Spleen (tissue), 7 donors: Measurements from ENCODE around the genes TRMT6 and FERMT1.

DNA sequence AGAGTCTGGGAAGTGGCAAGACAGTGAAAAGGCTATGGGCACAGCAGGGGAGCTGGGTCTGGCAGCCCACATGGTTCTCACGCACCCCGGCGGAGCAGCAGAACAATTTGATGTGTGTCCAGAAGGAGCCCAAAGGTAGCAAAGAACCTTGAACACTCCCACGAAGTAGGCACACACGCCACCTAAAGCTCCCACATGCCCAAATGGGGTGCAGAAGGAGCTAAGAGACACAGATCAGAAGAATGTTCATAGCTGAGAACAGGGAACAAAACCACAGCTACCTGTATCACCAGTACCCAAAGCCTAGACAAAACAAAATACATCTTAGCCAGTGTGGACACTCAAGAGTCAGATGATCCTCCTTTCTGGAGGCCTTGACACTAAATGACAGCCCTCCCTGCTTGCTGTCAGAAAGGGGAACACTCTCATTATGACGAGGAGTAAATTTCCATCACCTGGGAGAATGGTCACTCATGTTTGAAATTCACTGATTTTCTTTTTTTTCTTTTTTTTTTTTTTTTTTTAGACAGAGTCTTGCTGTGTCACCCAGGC is 31.4 kb downstream of the TMEM230 start:
- PRO-cap, 4 experiments: no peak in any of the 4 experiments
- RAMPAGE, long total RNA, 4 experiments: no peak in any of the 4 experiments

GRCh38 chr20:5112222-5112582 is 674 bp downstream of the TMEM230 start:
- PRO-cap, 4 experiments: peak in 1 of 4 experiments; most common plus-strand start chr20:5112491 (in 1)
- RAMPAGE, long total RNA, 4 experiments: no peak in any of the 4 experiments

DNA sequence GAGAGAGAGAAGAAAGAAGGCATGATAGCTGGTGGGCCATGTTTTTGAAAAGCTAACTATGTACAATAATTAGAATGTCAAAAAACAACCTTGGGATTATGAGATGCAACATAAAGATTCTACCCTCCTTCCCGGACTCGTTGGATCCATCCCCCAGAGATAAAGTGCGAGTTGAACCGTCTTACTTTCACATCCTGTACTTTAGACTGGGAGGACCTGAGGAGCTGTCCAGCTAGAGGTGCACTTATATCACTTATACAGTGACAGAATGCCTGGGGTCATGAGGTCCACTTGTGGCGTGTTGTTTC is 2.0 kb downstream of the CDS2 start:
- PRO-cap, 4 experiments: no peak in any of the 4 experiments
- RAMPAGE, long total RNA, 4 experiments: no peak in any of the 4 experiments

GRCh38 chr20:5159889-5160373 is 33.1 kb downstream of the CDS2 start:
- PRO-cap, 4 experiments: no peak in any of the 4 experiments
- RAMPAGE, long total RNA, 4 experiments: no peak in any of the 4 experiments

DNA sequence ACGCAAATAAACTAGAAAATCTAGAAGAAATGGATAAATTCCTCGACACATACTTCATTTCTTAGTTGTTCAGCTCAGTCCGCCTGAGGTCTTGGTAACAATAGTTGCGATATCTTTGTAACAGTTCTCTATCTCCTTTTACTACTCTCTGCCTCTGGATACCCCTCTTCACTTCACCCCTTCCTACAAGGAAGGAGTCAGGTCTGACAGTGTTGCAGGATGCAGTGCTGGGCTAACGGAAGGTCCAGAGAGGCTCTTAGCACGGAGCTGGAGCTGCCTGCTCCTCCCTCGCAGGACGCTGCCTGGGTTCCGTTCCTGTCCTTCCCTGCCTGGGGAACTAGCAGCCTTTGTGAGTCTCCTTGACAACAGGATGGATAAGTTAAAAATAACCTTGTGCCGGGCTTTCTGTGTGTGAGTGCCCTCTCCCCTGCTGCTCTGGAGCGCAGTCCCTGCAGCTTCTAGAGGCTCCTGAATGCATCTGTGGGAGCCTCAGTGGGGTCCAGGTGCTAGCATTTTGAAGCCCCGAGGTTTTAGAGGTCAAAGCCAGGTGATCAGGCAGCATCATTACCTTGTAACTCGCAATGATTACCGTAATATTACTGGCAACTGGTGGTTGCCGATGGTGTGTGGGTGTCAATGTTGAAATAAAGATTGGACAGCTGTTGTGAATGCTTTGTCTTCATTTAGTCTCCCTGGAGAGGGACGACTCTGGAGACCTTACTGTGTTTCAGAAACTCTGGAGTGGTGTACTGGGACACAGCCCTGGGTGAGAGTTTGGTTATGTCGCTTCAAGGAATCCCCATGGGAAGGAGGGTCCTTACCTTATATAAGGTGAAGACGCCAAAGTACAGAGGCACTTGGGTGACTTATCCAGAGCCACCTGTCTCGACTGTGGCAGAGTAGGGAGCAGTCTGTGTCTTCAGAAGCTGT is 44.4 kb downstream of the CDS2 start:
- PRO-cap, 4 experiments: no peak in any of the 4 experiments
- RAMPAGE, long total RNA, 4 experiments: no peak in any of the 4 experiments

DNA sequence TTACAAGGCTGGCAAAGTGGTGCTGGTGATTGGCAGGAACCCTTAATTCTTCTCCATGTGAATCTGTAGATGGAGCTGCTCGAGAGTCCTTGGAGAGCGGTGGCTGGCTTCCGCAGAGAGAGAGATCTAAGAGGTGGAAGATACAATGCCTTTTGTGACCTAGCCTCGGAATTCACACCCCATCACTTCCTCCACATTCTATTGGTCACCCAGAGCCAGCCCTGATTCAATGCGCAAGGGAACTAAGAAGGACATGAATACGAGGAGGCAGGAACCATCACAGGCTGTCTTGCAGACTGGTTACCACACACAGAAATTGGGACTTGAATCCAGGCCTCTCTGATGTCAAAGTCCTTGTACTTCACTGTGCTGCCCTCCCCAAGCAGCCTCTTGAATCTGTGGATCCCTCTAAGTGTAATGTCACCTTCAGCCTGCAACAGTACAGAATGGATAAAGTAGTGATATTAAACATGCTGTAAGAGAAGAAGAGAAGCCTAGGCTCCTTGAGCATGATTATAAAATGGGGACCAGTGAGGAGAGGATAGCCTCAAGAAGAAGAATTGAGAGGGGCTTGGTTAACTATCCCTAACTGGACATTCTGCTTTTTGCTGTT is 129.0 kb upstream of the PROKR2 start:
- PRO-cap, 4 experiments: no peak in any of the 4 experiments
- RAMPAGE, long total RNA, 4 experiments: no peak in any of the 4 experiments

- PRO-cap, 4 experiments: peak in 1 of 4 experiments; most common minus-strand start chr20:5544770 (in 1)
- RAMPAGE, long total RNA, 4 experiments: no peak in any of the 4 experiments
Measured at GRCh38 chr20:5544555-5545148, 66.2 kb downstream of the GPCPD1 start.

DNA sequence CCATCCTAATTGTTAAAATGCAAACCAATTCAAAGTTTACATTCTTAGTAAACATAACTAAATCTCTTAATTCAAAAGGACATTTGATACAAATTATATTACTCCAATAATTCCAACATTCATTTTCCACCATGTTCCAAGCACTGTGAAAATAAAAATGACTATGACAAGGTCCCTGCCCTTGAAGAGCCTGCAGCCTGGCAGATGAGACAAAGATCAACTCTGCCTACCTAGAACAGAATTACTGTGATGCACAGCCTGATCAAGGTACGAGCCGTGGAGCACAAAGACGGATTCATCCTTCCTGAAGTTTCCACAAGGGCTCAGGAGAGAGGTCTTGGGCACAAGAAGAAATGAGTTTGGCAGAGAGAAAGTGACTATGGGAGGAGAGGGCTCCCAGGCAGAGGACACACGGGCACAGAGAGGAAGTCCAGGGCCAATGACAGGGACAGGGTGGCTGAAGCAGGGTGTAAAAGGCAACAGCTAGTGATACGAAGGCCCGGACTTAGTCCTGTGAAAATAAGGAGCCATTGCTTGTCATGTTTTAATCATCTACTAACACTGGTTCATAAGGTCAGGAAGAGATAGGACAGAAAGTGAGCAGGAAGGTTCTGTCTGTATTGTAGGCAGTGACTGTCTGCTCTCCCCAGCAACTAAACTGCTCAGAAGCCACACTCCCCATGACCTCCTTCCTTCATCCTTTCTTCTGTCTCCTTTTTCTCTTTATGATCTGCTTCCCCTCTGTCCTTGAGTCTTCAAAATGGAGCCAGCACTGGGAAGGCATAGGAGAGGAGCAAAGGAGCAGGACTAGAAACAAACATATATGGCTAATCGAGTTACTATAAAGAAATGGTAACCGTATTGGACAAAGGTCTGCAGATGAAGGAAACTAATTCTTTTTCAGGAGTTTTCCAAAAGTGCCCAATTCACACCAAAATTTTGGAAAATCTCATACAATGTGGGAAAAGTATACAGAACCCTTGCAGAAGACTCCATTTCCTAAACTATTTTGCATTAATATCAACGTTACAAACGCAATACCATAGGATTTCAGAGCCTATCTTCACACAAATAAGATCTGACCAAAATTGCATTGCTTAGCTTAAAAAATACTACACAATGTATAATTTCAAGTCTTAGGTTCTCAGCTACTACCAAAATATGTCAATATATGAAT is 65.3 kb downstream of the GPCPD1 start:
- PRO-cap, 4 experiments: no peak in any of the 4 experiments
- RAMPAGE, long total RNA, 4 experiments: no peak in any of the 4 experiments

- PRO-cap, 4 experiments: no peak in any of the 4 experiments
- RAMPAGE, long total RNA, 4 experiments: no peak in any of the 4 experiments
Measured at GRCh38 chr20:5552736-5553459, 57.9 kb downstream of the GPCPD1 start.

GRCh38 chr20:5653144-5653701 is 42.4 kb upstream of the GPCPD1 start:
- PRO-cap, 4 experiments: peak in 1 of 4 experiments; most common minus-strand start chr20:5653316 (in 1)
- RAMPAGE, long total RNA, 4 experiments: no peak in any of the 4 experiments

- PRO-cap, 4 experiments: no peak in any of the 4 experiments
- RAMPAGE, long total RNA, 4 experiments: no peak in any of the 4 experiments
Measured at GRCh38 chr20:5658859-5659277, 48.1 kb upstream of the GPCPD1 start.

GRCh38 chr20:5823100-5823572 is 72.9 kb downstream of the SHLD1 start:
- PRO-cap, 4 experiments: no peak in any of the 4 experiments
- RAMPAGE, long total RNA, 4 experiments: no peak in any of the 4 experiments

GRCh38 chr20:5862760-5862953 is 48.7 kb upstream of the CHGB start:
- PRO-cap, 4 experiments: no peak in any of the 4 experiments
- RAMPAGE, long total RNA, 4 experiments: no peak in any of the 4 experiments

DNA sequence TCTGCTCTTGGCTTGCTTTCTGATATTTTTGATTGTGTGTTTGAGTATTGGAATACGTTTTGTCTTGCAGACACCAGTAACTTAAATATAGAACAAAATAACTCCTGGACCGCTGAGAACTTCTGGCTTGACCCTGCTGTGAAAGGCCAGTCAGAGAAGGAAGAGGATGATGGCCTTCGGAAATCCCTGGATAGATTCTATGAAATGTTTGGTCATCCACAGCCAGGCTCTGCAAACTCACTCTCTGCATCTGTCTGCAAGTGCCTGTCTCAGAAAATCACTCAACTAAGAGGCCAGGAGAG is 48.4 kb upstream of the CHGB start:
- PRO-cap, 4 experiments: no peak in any of the 4 experiments
- RAMPAGE, long total RNA, 4 experiments: no peak in any of the 4 experiments

DNA sequence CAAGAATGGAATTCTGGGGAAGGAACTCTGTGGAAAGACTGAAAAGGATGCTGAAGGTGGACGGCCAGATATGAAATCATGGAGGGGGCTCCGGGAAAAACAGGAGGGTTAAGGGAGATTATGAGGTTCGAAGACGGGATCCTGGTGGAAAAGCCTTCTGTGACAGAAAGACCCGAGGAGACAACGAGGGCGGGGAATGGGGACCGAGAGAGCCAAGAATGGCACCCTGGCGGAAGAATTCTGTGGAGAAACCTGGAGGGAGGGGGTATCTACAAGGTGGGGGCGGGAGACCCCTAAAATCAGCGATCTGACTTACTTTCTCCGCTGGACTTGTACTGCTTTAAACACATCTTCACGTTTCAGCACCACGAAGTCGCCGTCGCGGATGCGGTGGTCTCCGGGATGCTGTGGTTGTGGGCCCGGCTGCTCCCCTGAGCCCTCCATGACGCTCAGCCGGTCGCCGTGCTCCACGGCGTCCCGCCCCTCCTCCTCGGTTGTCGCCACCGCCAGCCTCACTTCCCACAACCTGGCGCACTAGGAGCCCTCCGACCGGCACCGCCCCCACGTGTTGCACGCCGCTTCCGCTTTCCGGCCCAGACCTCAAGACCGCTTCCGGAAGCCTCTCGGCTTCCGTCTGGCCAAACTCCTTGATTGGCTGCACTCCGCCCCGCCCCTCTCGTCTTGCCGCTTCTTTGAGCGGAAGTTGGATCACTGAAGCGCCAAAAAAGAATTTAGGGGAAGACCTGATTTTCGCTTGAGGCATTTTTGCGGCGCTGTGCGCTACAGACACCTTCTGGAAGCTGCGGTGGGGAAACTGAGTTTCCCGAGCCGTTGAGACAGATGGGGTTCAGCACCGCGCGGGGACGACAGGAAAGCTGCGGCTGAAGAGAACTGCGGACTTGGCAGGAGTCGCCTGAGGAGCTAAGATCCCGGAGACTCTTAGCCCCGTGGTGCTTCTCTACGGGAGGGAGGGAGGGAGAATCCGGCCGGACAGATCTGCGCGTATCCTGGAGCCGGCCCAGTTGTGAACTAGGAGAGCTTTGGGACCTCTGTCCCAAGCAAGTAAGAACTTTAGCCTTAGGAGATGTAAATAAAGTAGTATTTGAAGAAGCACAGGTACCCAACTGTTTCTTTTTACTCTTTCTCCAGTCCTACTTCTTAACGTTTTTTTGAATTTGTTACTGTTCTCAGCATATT is at the start of gene TRMT6:
TSS of gene TRMT6 (minus strand) at position 572 of the 1,197 bp plus-strand sequence.
- PRO-cap, 4 experiments: peak in 4 of 4 experiments; most common plus-strand start position 722 of the sequence (in 4); most common minus-strand start position 492 of the sequence (in 2)
- RAMPAGE, long total RNA, 4 experiments: start-site peak on the plus strand in 3 of 4 experiments, centred at positions 695 to 714 of the sequence, 24 to 58 reads per replicate; start-site peak on the minus strand in 4 of 4 experiments, centred at positions 499 to 515 of the sequence, 421 to 641 reads per replicate

- PRO-cap, 4 experiments: no peak in any of the 4 experiments
- RAMPAGE, long total RNA, 4 experiments: no peak in any of the 4 experiments
Measured at GRCh38 chr20:6007001-6007534, 1.1 kb downstream of the CRLS1 start.

DNA sequence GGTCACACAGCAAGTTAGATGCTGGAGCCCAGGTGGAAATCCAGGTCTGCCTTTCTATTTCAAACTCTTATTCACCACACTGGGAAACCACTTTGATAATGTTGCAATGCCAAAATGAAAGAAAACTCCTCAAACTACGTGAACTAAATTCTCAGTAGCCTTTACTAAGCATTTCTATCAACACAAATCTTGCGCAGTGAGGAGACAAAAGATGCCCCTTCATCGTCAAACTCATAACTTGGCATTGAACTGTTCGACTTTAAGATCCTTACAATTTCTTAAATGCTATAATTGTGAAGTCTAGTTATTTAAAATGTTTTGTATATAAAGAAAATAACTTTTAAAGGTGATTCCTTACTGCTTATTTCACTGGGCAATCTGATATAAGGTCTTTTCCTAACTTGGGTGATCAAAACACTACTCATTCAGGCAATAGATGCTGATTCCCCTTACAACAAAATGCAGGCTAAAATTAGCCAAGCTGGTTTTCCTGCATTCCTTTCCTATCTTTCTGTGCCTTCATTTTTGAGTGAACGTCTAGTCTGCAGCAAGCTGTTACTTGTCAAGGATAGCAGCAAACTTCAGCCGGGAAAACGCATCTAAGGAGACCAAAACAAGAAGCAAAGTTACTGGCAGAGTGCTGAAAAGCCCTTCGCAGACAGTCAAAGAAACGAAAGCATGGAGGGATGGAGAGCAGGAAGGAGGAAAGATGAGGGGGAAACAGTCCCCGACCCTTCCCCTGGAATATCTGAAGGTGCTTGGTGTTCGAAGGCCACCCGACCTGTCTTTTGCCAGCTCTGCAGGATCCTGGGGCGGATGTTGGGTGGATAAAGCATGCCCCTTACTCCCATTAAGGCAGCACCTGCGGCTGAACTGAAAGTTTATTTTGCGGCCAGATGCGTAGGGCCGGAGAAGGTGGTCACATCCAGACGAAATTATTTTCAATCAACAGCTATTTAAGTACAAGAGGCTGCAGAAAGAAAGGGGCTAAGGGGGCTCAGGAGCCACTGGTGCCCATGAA is 813 bp downstream of the FERMT1 start:
- PRO-cap, 4 experiments: no peak in any of the 4 experiments
- RAMPAGE, long total RNA, 4 experiments: no peak in any of the 4 experiments

GRCh38 chr20:6122728-6123863 is at the start of gene FERMT1:
Gene FERMT1 (minus strand): TSS chr20:6123030.
- PRO-cap, 4 experiments: peak in 1 of 4 experiments; most common plus-strand start chr20:6123154 (in 1)
- RAMPAGE, long total RNA, 4 experiments: no peak in any of the 4 experiments

DNA sequence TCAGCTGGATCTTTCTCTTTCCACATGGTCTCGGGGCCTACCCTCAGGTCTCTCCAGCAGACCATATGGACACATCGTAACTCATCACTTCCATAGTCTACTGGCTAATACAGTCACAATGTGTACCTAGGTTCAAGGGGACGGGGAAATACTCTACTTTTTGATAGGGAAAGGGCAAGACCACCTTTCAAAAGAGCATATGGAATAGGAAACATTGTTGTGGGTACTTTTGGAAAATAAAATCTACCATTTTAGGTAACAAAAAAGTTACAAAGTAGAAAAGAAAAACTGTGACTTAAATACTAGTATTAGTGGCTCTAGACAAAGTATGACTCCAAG is 169.8 kb upstream of the FERMT1 start:
- PRO-cap, 4 experiments: no peak in any of the 4 experiments
- RAMPAGE, long total RNA, 4 experiments: no peak in any of the 4 experiments

GRCh38 chr20:6654812-6655374 is 112.6 kb upstream of the BMP2 start:
- PRO-cap, 4 experiments: no peak in any of the 4 experiments
- RAMPAGE, long total RNA, 4 experiments: no peak in any of the 4 experiments